HT-29 (cell line): ENCODE results near the gene MC5R.

DNA sequence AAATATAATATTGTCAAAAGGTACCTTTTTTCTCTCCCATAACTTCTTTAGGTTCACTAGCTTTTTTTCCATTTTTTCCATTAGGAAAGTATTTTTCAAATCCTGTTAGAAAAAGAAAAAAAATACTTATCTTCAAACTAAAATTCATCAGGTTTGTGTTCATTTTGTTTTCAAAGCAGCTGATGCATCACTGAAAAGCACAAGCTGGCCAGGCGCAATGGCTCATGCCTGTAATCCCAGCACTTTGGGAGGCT lies 6.3 kb downstream of the AFG3L2 start:
- RAMPAGE, long total RNA: no peak

DNA sequence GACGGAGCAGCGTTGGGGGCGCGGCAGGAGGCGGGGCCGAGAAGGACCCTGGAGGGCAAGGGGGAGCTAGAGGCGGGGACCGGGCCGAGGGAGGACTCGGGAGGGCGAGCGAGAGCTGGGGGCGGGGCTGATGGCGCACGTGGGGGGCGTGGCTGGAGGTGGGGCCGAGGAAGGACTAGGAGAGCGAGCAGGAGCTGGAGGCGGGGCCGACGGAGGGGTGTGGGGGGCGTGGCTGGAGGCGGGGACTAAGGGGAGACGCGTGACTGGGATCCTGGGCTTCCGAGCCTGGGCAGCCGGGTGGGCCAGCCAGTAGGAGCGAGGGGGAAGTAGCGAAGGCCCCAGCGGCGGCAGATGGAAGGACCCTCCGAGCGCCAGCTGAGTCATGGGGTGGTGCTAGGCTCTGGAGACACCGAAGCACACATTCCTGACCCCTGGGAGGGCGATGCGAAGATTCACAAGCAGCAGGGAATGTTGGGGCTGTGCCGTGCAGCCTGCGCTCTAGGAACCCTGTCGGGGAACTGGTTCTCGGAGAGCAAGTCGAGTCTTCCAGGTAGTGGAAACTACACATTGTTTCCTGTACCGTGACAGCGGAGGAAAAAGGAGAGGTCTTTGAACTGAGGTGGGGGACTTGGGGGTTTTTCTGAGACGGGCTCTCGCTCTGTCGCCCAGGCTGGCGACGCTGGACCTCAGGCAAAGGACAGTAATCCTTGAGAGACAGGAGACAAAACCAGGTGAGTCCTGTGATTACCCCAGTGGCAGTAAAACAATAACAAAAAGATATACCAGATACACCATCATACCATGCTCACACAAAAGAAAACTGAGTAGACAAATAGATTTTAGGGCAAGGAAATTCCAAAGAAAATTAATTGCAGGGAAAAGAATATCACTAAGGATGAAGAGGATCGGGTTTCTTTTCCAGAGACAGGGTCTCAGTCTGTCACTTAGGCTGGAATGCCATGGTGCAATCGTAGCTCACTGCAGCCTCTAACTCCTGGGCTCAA lies 643 bp upstream of the AFG3L2 start:
- RAMPAGE, long total RNA: no peak

- RAMPAGE, long total RNA: no peak
Observed at GRCh38 chr18:12470562-12471309, 63.0 kb downstream of the PRELID3A start.

DNA sequence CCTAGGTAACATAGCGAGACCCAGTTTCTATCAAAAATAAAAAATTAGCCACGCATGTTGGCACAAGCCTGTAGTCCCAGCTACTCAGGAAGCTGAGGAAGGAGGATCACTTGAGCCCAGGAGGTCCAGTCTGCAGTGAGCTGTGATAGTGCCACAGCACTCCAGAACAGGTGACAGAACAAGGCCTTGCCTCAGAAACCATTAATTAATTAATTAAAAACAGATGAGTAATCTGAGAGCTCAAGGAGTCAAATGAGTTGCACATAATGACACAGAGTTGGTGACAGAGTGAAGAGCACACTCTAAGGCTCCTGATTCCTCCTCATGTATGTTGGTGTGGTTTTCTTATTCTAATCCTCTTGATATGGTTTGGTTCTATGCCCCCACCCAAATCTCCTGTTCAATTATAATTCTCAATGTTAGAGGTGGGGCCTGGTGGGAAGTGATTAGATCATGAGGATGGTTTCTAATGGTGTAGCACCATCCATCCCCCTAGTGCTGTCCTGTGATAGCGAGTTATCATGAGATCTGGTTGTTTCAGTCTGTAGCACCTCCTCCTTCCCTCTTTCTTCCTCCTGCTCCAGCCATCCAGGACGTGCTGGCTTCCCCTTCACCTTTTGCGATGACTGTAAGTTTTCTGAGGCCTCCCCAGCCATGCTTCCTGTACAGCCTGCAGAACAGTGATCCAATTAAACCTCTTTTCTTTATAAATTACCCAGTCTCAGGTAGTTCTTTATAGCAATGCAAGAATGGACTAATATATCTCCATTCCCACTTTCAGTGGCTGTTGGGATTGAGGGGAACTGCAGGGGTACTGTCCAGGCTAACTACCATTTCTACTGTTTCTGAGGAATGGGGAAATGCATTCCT lies 19.4 kb downstream of the SPIRE1 start:
- RAMPAGE, long total RNA: no peak

GRCh38 chr18:12658351-12659065 lies 601 bp upstream of the SPIRE1 start:
- RAMPAGE, long total RNA: no peak

- RAMPAGE, long total RNA: no peak
Observed at GRCh38 chr18:12879726-12880346, 4.2 kb downstream of the PTPN2 start.

DNA sequence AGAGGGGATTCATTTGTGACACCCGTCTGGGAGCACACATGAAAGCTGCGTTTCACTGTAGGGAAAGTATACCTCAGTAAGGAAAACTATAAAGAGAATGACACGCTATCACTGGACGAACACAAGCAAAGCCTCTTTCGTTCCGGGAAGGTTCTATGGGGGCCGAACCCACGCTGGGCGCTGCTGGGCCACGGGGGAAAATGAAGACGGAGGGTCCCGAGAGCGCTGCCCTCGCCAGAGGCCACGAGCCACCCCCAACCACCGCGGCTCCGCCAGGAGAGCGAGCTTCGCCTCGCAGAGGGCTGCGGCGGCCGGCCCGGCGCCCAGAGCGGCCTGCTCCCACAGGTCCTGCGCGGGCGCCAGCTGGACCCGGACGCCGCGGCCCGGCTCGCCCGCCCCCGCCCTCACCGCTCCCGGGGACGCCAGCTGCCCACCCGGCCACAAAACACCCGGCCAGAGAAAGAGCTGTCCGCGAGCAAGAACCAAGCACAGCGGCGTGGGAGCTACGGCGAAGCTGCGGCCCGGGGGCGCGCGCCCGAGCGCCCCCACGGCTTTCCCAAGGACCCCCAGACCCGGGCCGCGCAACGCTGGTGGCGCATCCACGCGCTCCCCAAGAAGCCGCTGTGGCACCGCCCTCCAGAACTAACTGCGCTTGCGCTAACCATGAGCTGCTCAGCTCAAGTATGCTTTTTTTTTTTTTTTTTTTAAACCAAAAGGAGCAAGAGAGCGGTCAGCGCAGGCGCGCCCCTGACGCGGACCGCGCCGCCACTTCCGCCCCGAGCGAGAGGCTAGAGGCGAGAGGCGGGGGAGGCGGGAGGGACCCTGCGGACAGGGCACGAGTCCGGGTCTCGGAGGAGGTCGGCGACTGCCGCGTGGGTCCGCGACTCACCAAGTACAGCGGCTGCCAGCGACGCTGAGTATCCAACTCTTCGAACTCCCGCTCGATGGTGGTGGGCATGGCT lies 572 bp downstream of the PTPN2 start:
- RAMPAGE, long total RNA: no peak

DNA sequence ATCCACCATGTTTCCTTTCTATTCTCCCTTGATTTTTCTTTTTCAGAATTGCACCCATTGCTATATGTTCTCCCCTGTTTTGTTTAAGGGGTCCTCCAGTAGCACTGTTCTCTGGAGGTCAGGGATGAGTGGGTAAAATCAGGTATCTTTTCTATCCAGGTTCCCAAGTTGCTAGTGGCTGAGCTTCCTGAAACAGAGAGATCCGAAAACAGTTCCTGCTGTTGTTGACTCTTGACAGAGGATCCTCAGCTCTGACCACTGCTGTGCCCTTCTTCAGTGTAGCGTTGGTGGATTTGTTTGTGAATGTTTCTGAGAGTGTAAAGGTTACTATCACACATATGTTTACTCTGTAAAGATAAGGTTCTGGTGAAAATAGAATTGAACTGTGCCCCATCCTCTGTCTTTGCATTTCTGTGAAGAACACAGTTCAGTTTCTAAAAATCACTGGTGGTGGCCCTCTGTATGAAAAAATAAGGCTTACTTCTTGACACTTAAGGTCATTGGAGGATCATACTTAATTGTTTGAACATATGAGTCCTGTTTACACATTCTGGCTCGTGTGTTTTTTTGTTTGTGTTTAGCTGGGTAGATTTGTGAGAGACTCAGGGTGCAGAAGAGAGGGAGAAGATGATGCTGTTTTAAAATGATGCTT lies 119.8 kb downstream of the LDLRAD4 start:
- RAMPAGE, long total RNA: no peak

DNA sequence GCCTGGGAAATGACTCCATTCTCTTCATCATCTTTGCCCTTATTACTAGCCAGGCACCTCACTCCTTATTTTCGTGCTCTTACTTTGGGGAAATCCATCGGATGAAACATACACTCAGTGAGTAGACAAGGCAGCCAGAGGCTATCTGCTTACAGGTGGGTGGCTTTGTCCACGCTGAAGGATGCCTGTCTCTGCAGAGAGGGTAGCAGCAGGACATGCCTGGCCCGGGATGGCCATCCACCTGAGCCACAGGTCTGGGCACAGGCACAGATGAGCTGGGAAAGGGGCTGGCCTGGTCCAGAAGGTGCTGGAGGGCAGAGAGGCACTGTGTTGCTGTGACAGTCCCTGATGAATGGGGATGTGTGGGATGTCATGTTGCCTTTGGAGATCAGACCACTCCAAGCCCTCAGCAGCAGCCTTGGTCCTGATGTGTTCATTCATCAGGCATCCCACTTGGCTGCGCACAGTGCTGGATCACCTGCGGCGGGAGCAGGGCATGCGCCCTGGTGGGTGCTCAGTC lies 235.9 kb downstream of the LDLRAD4 start:
- RAMPAGE, long total RNA: no peak

DNA sequence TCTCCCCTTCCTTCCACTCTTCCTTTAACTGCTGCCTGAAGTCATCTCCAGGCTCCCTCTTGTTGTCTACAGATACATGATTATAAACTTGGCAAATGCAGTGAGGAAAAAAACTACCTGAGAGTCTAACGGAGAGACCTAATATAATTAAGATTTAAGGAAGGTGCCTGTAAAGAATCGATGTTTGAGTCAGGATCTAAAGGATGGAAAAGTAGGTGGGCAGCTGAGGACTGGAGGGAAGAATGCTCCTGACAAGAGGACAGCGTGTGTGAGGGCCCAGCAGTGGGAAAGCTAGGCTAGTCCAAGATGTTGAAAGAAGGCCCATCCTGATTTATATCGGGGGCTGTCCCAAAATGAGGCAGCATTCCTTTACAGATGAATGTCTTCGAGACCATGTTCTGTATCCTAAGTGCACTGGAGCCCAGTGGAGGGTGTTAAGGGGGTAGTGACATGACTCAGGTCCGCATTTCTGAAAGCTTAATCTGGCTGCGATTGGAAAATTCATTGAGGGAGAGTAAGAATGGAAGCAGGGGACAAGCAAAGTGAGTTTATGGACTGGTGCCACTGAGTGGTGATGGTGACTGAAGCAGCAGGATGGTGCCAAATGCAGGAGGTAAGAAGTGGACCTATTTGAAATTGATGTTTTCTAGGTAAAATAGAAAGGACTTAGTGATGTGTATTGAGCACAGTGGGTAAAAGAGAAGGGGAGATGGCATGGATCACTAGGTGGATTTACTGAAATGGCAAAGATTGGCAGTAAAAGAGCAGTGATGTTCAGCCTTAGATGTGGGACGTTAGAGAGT lies 18.5 kb downstream of the RNMT start:
- RAMPAGE, long total RNA: no peak

DNA sequence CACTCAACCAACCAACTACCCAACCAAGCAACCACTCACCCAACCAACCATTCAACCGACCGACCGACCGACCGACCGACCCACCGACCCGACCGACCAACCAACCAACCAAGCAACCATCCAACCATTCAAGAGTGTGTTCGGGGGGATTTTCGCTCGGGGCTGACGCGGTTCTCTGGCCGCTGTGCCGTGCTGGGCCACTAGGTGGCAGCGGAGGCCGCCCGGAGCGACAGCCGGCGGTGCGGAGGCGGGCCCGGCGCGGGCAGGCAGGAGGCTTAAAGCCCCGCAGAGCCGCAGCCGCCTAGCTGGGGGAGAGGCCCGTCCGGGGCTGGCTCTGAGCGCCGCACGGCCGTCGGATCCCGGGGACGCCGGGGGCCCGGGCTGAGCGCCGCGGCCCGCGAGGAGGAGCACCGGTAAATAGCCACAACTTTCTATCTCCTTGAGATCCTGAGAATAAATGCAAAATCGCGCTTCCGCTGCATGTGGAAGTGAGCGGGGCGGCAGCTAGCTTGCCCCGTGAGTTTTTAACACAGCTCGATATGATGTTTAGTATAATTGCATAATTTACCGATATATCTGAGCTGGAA lies at the start of gene MC5R:
TSS of gene MC5R (plus strand) at position 288 of the 587 bp plus-strand sequence.
- RAMPAGE, long total RNA: no peak

- RAMPAGE, long total RNA: no peak
Observed at GRCh38 chr18:14797906-14798477, 50.0 kb downstream of the ANKRD30B start.

DNA sequence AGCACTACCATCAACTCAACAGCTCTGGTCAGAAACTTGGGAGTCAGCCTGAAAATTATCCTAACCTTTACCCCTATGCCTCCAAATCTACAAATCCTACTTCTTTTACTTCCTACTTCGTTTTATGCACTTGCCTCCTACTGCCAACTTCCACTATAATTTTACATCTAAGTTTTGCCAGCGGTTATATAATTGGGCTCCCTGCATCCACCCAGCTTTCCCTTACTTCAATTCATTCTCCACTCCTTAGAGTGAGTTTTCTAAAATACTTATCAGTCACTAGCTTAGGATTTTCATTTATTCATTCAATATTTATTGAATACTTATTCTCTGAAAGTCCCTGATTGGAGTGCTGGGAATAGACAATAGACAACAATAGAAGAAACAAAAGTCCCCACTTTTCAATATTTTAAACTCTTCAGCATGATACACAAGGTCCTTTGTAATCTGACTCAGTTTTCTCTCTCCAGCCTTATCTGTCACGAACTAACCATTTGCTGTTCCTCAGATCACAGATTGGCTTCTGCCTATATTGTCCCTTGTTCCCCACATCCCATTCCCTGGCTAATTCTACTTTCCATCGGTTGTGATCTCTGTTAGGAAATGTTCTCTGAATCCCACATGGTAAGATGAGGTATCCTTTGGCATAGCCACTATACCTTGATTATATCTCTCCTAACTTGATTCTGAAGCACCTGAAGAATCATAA lies 134.6 kb downstream of the ROCK1 start:
- RAMPAGE, long total RNA: no peak

DNA sequence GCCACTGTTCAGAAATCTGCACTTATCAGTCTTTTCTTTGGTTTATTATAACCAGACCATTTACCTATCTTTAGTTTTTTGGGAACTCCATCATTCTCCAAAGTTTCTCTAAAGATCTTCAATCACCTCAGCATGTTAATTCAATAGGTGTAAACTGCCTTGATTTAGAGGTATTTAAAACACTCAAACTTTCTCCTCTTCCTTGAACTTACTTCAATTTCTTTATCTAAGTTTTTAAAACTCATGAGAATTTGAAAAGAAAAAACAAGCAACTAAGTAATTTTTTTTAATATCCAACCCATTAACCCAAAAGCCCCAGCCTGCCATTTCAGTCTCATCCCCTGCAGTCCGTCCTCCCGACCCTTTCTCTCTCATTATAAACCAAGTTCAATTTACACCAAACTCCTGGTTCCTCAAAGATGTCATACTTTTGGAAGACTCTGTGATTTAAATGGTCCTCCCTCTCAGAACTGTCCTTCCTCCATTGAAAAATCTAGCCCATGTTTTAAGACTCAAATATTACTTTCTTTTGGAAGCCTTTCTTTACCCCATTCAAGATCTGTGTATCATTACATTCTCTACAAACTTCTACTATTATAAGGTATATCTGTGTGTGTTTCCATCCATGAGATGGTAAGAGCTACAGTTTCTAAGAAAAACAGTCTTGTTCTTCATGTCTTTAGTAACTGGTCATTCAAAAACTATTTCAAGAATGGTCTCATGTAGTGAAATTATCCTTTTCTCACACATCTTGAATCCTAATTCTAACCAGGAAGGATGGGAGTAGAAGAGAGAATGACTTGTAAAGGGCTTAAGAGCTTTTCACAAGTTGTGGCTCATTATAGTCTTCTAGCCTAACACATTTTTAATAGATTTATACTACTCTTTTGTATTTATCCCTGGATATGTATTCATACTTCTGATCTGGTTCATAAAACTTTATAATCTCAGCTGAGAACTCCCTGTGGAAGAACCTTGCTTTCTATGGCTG lies 47.5 kb downstream of the ROCK1 start:
- RAMPAGE, long total RNA: no peak

- RAMPAGE, long total RNA: no peak
Observed at GRCh38 chr18:21112179-21112569, 561 bp upstream of the ROCK1 start.

- RAMPAGE, long total RNA: no peak
Observed at GRCh38 chr18:21329976-21330323, 87.9 kb downstream of the GREB1L start.

GRCh38 chr18:21707238-21707716 lies 2.7 kb upstream of the ABHD3 start:
- RAMPAGE, long total RNA: no peak

- RAMPAGE, long total RNA: no peak
Observed at GRCh38 chr18:21779327-21779898, 38.8 kb downstream of the MIB1 start.

DNA sequence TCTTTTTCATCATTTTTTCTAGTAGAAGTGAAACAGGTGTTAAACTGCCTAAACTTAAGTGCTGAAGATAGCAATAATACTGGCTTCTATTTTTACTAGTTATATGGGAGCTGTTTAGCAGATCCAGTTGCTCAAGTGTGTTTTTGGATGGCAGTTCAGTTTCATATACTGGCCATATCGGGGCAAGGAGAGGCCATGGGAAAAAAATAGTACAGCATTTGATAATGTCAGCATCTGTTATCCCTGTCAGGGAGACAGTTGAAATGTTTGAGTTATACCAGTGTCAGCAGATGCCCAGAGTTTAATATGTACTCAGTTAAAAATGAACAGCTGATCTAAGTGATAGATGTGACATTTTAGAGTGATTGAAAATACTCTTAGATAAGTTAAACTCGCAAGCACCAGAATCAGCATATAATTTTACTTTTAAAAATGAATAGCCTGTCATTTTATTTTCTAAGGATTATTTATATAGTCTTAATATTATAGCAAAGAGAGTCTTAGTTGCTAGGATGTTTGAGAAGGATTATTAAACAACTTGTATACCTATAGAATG lies 86.4 kb downstream of the MIB1 start:
- RAMPAGE, long total RNA: no peak

GRCh38 chr18:21848981-21849482 lies 108.4 kb downstream of the MIB1 start:
- RAMPAGE, long total RNA: no peak